ENCODE measurements around the gene AKR1C3.

DNA sequence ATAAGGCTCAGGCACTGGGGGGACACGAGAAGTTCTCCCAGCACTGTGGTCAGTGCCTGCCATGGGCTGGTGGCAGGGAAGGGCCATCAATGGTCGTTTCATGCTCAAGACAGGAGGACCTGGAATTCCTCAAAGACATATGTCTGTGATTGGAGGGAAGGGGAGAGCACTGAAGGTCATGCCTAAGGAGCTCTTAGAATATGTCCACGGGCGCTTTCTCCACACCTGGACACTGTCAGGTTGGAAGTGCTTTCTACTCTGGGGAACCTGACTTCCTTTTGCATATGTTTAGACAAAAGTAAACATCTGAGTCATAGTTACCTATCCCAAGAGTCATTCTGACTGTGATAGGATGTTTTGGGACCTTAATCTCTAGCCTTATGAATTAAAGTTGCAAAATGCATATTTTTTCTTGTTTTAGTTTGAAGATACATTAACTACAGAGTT, 251.8 kb downstream of the KLF6 start:
- PRO-cap, result no peak

DNA sequence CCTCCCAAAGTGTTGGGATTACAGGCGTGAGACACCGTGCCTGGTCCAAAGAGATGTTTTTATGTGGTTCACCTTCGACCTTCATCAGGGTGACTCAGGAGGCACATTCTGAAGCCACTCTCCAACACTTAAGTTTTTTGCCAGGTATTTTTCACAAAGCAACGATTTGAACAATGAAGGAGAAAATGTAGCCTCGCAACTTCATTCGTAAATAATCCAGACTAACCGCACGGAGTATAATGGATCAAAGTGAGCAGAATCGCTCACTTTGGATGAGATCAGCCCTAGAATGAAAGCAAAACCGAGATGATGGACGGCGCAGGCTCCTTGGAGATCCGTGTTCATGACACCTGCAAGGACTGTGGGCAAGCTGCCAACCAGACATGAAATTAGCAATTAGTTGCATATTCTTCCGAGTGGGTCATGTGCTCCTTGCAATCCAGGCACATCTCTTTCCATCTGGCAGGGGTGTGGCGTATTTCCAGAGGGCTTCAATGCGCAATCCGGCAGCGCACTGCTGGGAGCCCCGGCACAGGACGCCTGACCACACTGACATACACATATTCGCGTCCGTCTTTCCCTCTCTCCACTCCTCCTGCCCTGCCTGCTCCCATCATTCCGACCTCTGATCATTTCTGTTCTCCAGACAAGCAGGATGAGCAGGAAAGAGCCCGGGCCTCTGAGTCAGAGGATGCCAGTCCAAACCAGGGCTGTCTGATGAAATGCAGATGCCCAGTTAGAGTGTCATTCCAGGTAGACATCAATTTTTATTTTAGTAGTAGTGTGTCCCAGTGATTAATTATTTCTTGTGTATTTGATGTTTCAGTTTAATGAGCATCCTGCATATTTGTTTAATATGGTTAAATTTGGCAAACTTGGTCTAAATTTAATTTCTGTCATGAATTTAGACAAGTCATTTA, 148.4 kb downstream of the KLF6 start:
- PRO-cap, result no peak

GRCh38 chr10:3720407-3721380, 64.3 kb downstream of the KLF6 start:
- PRO-cap, result no peak

DNA sequence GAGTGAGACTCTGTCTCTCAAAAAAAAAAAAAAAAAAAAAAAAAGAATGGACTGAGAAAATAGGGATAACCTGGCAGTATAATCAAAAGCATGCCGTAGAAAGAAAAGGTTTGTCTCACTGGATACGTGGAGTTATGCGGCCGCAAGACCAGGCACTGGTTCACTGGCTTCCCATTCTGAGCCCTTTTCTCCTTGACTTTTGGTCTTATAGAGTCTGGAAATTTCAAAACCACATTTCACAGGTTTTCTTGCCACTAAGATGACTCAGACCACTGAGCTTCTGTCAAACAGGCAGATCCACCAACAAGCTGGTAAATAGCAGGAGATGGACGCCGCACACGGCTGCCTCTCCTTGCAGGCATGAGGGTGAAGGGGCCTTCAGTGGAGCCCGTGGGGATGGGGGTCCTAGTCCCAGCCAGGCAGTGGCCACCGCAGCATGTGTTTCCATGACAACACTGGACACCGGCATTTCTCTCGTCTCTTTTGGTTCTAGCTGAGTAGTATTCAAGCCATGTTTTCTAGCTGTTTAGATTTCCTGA, 55.6 kb downstream of the KLF6 start:
- PRO-cap, result no peak

DNA sequence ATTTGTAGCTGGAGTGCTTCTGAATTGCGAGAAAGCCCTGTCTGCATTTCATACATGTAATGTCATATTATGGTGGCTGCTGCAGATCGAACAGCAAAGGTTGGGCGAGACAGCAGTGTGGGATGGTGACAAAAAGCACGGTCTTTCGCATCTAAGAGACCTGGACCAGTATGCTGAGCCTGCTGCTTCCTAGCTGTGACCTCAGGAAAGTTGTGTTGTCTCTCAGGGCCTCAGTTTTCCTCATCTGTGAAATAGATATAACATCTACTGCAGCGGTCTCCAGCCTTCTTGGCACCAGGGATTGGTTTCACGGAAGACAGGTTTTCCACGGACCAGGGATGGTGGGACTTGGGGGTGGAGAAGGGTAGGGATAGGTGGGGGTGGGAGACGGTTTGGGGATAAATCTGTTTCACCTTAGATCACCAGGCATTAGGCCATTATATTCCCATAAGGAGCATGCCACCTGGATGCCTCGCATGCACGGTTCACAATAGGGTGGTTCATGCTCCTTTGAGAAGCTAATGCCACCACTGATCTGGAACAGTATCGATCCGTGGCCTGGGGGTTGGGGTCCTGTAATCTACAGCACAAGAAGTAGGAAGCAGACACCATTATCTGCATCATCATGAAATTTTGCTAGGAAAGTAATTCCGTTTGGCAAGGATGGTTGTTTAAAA, 10.9 kb downstream of the KLF6 start:
- PRO-cap, result unidirectional peak, minus-strand start at position 242 of the sequence; unidirectional peak, minus-strand start at position 336 of the sequence

GRCh38 chr10:3805625-3806351, 20.8 kb upstream of the KLF6 start:
- PRO-cap, result no peak

DNA sequence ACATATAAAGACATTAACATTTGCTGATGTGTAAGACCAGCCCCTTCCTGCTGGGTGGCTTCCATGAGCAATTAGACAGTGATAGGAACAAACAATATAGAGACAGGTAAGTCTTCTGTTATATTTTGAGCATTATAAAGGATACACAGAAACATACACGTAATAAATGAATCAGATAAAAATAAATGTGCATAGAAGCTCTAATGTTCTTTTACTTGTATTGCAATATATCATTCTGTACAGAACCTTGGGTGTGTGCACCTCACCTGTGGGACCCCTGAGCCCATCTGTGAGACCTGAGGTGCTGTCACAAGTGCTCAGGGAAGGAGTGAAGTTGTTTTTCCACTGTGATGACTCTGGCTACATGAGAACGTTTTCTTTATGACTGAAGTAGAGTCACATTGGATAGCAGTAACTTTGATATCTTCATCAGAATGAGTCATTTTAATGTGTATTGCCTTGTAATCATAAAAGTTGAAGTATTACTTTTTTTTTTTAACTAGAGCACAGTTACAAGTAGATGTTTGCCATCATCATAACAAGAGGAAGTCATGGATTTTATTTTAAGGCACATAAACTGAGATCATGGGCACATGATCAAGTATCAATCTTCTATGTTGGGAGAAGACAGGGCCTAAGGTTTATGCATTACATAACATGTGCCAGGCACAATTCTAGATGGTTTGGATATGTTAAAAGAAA, 82.4 kb upstream of the KLF6 start:
- PRO-cap, result no peak

- PRO-cap, result no peak
Measured at GRCh38 chr10:3894862-3895433, 109.9 kb upstream of the KLF6 start.

DNA sequence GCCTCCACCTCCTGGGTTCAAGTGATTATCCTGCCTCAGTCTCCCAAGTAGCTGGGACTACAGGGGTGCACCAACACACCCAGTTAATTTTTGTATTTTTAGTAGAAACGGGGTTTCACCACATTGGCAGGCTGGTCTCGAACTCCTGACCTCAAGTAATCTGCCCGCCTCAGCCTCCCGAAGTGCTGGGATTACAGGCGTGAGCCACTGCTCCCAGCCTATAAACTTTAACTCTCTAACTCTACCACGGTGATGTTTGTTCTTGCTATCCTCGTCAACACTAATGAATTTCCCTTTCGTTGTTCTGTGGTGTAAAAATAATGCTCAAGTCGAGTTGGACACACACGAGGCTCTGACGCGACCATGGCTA, 166.8 kb upstream of the KLF6 start:
- PRO-cap, result no peak

DNA sequence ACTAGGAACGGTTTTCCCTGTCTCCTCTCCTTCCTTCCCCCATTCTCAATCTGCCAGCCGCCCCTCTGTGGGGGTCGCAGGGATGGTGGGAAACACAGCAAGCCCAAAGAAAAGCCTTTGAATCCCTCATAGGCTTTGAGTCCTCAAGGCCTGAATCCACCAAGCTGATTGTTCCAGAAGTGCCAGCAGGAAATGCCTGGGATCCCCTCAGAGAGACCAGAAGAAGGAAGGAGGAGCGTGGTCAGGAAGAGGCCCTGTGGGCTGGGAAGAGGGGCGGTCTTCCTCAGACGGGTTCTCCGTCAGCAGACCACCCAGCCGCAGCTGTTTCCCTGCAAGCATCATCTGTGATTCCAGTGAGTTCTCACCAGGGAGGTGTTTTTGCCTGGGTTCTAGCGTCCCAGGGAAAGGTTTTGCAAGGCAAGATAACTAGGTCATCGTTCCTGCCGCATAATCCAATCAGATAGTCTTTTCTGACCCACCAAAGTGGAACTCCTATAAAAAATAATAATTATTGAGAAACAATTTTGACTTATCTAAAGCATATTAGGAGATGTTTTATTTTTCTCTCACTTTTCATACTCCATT, 190.1 kb upstream of the KLF6 start:
- PRO-cap, result no peak

GRCh38 chr10:4080159-4080539, 295.1 kb upstream of the KLF6 start:
- PRO-cap, result no peak

DNA sequence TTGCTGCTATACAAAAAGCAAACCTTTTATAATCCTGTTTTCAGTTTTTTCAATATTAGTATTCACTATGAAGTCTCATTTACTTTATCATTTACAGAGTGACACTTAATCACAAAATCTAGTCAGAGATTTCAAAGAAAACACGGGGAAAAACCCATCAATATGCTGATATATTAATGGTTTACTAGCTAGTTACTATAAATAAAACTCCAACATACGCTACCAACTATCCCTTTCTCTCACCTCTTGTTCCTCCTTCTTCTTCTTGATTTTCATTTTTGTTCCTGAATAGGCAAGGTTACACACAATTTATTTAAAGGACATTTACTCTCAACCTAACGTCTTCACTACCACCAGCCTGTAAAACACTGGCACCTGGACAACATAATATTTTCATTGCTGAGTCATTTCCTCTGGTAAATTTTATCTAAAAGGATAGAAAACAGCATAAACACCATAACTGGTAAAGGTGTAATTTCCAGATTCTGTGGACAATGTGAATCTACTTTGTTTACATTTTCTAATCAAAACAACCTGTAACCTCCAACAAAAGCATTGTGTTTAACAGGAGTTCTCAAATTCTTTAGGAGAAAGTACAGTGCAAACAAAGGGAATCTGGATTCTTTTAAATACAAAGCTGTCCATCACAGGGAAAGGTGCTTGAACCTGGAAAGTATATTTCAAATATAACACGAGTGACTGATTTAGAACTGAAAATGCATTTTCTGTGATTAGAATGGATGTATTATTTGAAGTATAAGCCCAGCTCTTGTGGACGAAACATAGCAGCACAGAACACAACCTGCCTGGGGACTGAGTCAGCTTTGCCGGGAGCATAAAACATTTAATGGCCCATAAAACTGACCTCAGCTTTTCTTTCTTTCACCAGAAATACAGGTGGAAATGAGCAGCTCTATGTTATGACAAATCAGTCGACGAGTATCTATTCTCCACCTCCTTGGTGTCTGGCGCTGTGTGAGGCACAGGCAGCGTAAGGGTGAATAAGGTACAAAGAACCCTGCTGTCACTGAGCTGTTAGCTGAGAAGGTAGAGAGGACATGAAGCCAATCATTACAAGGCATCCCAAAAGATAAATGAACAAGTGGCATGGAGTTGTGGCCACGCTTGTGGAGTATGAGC, 471.9 kb upstream of the AKR1E2 start:
- PRO-cap, result no peak

- PRO-cap, result no peak
Measured at GRCh38 chr10:4372478-4373010, 453.5 kb upstream of the AKR1E2 start.

DNA sequence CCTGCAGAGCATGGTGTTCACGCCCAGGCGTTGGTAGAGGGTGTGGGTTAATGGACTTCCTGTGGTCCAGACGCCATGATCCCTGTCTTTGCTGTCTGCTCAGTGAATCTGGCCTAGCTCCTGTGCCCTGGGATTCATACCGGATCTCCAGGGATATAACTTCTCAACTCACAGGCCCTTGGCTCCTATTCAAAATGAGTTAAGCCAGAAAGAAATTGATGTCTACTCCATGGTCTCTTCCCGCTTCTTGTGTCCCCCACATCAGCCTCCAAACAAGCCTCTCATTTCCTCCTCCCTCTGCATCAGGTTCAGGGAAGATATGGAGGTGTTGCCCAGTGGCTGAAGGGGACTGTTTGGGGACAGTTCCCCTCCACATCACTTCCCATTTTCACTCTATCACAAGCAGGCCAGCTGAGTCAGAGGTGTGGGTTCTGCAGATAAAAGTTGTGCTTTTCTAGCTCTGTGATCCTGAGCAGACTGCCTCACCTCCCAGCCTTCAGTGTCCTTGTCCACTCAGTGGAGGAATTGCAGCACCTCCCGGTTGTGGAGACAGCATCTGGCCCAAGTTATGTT, 22.4 kb downstream of the AKR1E2 start:
- PRO-cap, result no peak

DNA sequence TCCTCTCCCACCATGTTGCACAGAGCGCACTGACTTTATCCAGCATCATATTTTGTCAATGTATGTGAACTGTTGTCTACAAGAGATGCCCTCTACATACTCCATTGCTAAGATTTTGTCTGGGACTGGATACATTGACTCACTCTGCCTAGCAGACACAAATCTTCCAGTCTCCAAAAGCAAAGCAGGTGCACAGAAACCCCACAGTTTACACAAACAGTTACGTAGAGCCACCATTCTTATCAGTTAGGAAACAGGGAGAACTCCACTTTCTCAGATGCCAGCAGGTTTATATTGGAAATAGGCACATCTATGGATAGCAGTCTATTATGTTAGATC, 1.6 kb downstream of the AKR1C2 start:
- PRO-cap, result no peak

DNA sequence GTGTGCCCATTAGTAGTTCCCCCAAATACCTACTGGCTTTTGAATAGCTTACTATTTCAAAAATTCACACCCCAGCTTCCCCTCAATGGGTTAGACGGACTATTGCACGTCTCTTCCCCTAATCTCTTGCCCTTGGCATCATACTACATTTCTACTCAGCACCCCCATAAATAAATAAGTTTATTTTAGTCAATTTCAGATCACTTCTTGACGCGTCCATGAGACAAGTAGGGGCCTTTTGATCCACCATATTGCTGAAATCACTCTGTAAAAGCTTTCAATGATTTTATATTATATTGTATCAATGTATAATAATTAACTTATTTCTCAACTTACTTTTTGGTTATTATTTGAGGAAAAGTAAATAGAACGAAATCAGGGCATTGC, 1.2 kb upstream of the AKR1C3 start:
- PRO-cap, result no peak

GRCh38 chr10:5093985-5095218, at the start of gene AKR1C3:
Gene AKR1C3 (plus strand): TSS chr10:5094414.
- PRO-cap, result no peak

GRCh38 chr10:5096094-5096527, 1.9 kb downstream of the AKR1C3 start:
- PRO-cap, result no peak

DNA sequence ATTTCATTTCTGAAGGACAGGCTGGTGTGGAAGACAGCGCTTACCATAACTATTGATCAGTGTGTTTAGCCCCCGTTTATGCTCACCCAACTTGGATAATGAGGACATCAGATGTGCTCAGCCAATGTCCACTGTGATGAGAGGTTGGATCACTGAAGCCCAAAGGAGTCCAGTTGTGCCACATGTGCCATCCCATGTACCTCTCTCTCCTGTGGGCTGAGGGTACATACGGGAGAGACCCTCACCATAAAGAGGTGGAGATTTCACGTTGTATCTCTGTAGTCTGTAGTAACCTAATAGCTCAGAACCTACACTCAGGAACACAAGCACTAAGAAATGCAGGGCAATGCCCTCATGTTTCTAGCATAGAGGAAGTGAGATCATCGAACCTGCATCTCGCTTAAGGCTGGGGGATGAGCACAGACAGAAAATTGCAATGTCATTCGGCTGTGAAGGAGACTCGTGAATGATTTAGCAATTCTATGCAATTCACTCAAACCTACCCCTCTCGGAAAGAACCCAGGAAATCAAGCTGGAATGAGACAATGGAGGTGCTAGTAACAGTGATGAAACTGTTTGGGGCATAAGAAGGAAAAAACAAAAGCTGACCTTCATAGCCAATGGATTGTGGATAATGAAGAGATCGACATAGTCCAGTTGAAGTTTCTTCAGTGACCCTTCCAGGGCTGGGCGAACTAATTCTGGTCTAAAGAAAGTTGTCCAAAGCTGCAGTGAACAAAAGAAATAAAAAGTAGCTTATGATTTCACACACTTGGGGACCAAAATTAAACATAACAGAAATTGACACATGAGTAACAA, 80.4 kb upstream of the UCN3 start:
- PRO-cap, result bidirectional peak, plus-strand start at position 522 of the sequence, minus-strand start at position 322 of the sequence

GRCh38 chr10:5402829-5403147, 1.8 kb downstream of the TUBAL3 start:
- PRO-cap, result no peak

Data from bronchus (tissue), 1 donor.